ENCODE data around the gene MEDAG.

CAGE:
- cytosol, long polyA minus RNA: no peak
- cytosol, long polyA plus RNA: no peak
- long polyA plus RNA: no peak
- nucleus, long polyA minus RNA: no peak
- nucleus, long polyA plus RNA: no peak
Measured at GRCh38 chr13:30868756-30869220, 37.3 kb upstream of the MEDAG start.

GRCh38 chr13:30880560-30881311 is 25.3 kb upstream of the MEDAG start:
CAGE:
- cytosol, long polyA minus RNA: no peak
- cytosol, long polyA plus RNA: no peak
- long polyA plus RNA: no peak
- nucleus, long polyA minus RNA: no peak
- nucleus, long polyA plus RNA: no peak

DNA sequence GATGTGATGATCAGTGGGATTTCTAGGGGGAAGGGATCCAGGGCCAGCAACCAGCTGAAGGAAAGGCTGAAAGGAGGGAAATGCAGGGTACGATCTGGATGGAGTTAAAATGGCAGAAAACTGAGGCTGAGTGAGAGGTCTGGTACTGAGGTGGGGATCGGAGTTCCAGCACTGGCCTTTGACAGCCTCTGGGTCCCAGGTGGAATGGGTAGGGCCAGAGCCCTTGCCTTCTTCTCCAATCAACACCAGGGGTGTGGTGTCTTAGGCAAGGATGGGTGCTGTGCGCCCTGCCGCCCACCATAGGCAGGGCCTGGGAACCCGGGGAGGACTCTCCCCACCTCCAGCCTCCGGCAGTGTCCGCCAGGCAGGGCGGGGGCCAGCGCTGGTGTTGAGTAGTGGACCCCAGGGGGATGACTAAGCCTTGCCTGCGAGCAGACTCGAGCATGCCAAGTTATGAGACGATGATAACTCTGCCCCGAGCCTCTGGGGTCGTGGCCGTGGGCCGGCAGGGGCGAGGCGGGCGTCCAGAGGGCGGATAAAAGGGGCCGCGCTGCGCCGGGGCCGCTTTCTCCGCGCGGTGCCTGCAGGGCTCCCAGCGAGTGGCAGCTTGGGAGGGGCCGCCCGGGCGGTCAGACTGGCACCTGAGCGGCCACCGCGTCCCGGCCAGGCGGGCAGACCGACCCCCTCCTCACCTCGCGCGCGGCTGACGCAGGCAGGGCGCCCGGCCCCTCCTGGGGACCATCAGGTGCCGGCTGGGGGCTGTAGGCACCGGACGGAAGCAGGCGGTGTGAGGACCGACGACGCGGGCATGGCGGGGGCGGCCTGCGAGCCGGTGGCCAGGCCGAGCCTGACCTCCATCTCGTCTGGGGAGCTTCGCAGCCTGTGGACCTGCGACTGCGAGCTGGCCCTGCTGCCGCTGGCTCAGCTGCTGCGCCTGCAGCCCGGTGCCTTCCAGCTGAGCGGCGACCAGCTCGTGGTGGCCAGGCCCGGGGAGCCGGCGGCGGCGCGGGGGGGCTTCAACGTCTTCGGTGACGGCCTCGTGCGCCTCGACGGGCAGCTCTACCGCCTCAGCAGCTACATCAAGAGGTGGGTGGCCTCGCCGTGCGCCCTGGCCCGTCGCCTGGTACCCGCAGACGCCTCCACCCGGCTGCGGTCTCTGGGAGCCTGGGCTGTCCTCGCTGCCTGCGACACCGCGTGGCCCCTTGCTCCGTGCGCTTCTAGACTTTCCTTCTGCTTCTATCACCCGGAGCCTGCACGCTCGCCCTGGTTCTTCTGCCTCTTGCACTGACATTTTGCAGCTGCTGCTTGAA is at the start of gene MEDAG:
Gene MEDAG, plus strand, starts transcription at position 564 of the 1,310 bp plus-strand sequence.
CAGE:
- cytosol, long polyA minus RNA: no peak
- cytosol, long polyA plus RNA: no peak
- long polyA plus RNA: no peak
- nucleus, long polyA minus RNA: no peak
- nucleus, long polyA plus RNA: no peak

DNA sequence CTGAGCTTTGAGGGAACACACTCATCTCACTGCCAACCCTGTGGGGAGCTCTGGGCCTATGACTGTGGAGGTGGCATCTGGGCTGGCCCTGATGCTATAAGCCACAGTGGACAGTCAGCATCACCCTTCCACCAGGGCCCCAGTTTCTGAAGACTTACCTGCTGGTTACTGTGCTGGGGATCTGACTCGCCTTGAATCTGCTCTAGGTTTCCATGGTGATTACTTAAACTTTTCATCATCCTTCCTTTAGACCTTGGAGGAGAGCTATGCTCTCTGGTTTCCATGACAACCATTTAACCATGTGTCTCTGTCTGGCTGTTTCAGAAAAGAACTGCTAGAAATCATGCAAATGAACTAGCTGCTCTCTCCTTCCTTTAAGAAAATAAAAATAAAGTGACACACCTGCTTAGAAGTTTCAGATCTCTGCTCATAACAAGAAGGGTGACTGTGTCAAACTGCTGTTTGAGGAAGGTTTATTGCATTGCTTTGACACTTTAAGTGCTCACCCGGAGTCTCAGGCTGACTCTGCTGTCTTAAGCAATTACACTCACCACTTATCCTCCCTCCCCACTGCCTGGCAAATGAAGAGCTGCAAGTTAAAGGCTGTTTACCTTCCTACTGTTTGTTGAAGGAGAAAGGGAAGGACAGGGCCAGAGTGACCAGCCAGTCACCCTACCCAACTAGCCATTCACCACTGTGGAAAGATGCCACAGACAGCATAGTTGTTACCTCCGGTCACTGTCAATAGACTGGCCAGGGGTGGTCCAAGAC is 87.7 kb downstream of the HSPH1 start:
CAGE:
- cytosol, long polyA minus RNA: no peak
- cytosol, long polyA plus RNA: no peak
- long polyA plus RNA: no peak
- nucleus, long polyA minus RNA: no peak
- nucleus, long polyA plus RNA: no peak

DNA sequence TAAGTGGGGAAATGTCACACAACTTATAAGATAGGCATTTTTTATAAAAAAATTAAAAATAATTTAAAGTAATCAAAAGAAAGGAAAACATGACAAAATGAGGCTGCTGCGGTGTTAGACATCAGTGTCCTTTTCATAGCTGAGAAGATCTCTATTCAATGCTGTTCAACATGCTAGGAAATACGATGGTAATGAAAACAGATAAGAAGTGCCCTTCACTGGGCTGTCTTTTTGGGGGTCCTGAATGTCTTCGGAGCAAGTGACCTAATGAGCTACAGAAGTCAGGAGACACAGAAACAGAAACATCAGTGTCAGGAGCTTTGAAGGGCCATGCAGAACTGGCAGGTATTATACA is 172.5 kb downstream of the B3GLCT start:
CAGE:
- cytosol, long polyA minus RNA: no peak
- cytosol, long polyA plus RNA: no peak
- long polyA plus RNA: no peak
- nucleus, long polyA minus RNA: no peak
- nucleus, long polyA plus RNA: no peak

GRCh38 chr13:31945100-31945499 is 86.5 kb upstream of the FRY start:
CAGE:
- cytosol, long polyA minus RNA: no peak
- cytosol, long polyA plus RNA: no peak
- long polyA plus RNA: no peak
- nucleus, long polyA minus RNA: no peak
- nucleus, long polyA plus RNA: no peak

CAGE:
- cytosol, long polyA minus RNA: no peak
- cytosol, long polyA plus RNA: no peak
- long polyA plus RNA: no peak
- nucleus, long polyA minus RNA: no peak
- nucleus, long polyA plus RNA: no peak
Measured at GRCh38 chr13:32060371-32061198, 29.0 kb downstream of the FRY start.

DNA sequence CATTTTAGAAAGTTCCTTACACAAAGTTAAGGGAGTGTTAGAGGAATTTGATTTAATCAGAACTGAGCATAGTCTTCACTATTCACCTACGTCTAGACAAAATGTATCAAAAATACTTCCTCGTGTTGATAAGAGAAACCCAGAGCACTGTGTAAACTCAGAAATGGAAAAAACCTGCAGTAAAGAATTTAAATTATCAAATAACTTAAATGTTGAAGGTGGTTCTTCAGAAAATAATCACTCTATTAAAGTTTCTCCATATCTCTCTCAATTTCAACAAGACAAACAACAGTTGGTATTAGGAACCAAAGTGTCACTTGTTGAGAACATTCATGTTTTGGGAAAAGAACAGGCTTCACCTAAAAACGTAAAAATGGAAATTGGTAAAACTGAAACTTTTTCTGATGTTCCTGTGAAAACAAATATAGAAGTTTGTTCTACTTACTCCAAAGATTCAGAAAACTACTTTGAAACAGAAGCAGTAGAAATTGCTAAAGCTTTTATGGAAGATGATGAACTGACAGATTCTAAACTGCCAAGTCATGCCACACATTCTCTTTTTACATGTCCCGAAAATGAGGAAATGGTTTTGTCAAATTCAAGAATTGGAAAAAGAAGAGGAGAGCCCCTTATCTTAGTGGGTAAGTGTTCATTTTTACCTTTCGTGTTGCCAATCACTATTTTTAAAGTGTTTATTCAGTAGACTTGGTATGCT is 25.4 kb downstream of the BRCA2 start:
CAGE:
- cytosol, long polyA minus RNA: start-site peak on the plus strand centred at position 461 of the sequence, 25 bp wide, 9 reads
- cytosol, long polyA plus RNA: no peak
- long polyA plus RNA: no peak
- nucleus, long polyA minus RNA: no peak
- nucleus, long polyA plus RNA: no peak

CAGE:
- cytosol, long polyA minus RNA: no peak
- cytosol, long polyA plus RNA: no peak
- long polyA plus RNA: no peak
- nucleus, long polyA minus RNA: no peak
- nucleus, long polyA plus RNA: no peak
Measured at GRCh38 chr13:32413107-32413688, 14.7 kb downstream of the N4BP2L1 start.

GRCh38 chr13:32426513-32427346 is 1.2 kb downstream of the N4BP2L1 start:
CAGE:
- cytosol, long polyA minus RNA: no peak
- cytosol, long polyA plus RNA: no peak
- long polyA plus RNA: no peak
- nucleus, long polyA minus RNA: no peak
- nucleus, long polyA plus RNA: no peak

GRCh38 chr13:32427347-32427737 is 588 bp downstream of the N4BP2L1 start:
CAGE:
- cytosol, long polyA minus RNA: no peak
- cytosol, long polyA plus RNA: no peak
- long polyA plus RNA: no peak
- nucleus, long polyA minus RNA: no peak
- nucleus, long polyA plus RNA: no peak

CAGE:
- cytosol, long polyA minus RNA: no peak
- cytosol, long polyA plus RNA: no peak
- long polyA plus RNA: no peak
- nucleus, long polyA minus RNA: no peak
- nucleus, long polyA plus RNA: no peak
Measured at GRCh38 chr13:32471364-32471853, 43.5 kb upstream of the N4BP2L1 start.

DNA sequence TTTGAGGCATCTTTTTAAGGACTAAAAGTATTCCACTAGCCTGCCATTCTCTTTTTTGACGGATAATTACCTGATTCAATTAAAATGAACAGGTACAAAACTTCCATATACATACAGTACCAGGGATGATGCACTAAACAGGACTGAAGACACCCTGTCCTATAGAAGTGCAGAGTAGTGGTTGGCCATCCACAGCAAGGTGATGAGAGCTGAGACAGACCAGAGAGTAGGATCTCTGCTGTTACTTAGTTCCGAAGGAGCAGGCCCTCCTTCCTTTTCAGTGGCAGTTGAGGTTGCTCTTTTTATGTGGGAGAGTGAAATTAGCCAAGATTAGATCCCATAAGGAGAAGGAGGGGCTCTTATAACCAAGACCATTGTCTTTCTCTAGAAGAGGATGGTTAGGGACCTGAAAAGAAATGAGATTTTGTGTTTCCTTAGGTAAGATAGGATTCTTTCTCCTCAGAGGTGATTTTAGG is 4.0 kb downstream of the PDS5B start:
CAGE:
- cytosol, long polyA minus RNA: no peak
- cytosol, long polyA plus RNA: no peak
- long polyA plus RNA: no peak
- nucleus, long polyA minus RNA: no peak
- nucleus, long polyA plus RNA: no peak

GRCh38 chr13:32746218-32746932 is 160.1 kb downstream of the PDS5B start:
CAGE:
- cytosol, long polyA minus RNA: no peak
- cytosol, long polyA plus RNA: no peak
- long polyA plus RNA: no peak
- nucleus, long polyA minus RNA: no peak
- nucleus, long polyA plus RNA: no peak

DNA sequence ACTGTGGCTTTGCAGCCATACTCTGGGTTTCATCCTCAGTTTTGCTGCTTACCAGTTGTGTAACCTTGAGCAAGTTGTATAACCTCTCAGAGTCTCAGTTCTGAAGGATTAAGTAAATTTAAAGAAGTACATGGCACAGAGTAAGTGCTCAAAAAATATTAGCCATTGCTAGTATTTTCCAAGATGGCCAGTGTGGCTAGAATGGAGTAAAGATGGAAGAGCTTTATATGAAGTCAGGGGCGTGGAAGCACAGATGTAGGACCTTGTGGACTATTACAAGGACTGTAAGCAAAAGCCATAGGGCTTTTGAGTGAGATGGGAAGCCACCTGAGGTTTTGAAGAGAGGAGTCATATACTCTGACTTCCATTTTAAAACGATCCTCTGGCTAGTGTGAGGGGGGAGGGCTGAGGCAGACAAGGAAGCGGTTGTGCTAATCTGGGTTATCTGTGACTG is 203.7 kb downstream of the PDS5B start:
CAGE:
- cytosol, long polyA minus RNA: no peak
- cytosol, long polyA plus RNA: no peak
- long polyA plus RNA: no peak
- nucleus, long polyA minus RNA: no peak
- nucleus, long polyA plus RNA: no peak

GRCh38 chr13:32969769-32970163 is 46.5 kb upstream of the KL start:
CAGE:
- cytosol, long polyA minus RNA: no peak
- cytosol, long polyA plus RNA: no peak
- long polyA plus RNA: no peak
- nucleus, long polyA minus RNA: no peak
- nucleus, long polyA plus RNA: no peak

CAGE:
- cytosol, long polyA minus RNA: no peak
- cytosol, long polyA plus RNA: no peak
- long polyA plus RNA: no peak
- nucleus, long polyA minus RNA: no peak
- nucleus, long polyA plus RNA: no peak
Measured at GRCh38 chr13:33017335-33018016, 1.3 kb downstream of the KL start.

DNA sequence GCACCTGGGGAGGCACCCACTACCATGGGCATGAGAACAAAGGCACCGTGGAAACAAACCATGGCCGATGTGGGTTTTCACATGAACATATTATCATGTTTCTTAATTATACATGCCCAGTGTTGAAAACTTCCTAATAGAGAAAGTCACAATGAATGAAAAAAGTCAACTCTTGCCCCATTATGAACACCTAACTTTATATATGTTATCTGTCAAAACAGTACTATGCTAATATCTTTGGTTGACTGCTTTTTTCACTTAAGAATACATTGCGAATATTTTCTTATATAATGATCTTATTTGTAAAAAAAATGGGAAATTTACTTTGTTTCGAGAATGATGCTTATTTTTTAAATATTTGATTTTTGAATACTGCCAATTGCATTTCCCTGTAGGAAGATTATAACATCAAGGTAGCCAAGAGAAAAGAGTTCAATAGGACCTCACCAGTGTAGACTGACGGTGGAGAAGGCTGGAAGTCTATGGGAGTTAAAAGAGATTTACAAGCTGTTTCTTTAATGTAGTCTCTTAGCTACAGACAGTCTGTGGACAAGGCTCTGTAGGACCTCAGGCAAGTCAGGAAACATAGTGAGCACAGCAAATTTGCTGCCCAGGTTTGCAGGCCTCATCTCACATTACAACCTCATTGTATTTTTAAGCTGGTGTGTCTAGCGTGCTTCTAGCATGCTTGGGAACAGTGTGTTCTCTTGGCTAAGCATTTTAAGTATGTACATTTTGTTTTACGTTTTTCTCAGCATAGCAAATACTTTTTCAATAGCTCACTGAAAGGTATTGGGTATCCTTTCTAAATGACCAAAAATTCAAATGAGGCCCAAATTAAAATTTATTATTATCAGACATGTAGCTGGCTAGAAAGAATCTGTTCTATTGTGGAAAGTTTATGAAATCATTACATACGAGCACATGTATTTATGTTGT is 113.4 kb downstream of the STARD13 start:
CAGE:
- cytosol, long polyA minus RNA: no peak
- cytosol, long polyA plus RNA: no peak
- long polyA plus RNA: no peak
- nucleus, long polyA minus RNA: no peak
- nucleus, long polyA plus RNA: no peak

CAGE:
- cytosol, long polyA minus RNA: no peak
- cytosol, long polyA plus RNA: no peak
- long polyA plus RNA: no peak
- nucleus, long polyA minus RNA: no peak
- nucleus, long polyA plus RNA: no peak
Measured at GRCh38 chr13:33182750-33183321, 102.7 kb downstream of the STARD13 start.

DNA sequence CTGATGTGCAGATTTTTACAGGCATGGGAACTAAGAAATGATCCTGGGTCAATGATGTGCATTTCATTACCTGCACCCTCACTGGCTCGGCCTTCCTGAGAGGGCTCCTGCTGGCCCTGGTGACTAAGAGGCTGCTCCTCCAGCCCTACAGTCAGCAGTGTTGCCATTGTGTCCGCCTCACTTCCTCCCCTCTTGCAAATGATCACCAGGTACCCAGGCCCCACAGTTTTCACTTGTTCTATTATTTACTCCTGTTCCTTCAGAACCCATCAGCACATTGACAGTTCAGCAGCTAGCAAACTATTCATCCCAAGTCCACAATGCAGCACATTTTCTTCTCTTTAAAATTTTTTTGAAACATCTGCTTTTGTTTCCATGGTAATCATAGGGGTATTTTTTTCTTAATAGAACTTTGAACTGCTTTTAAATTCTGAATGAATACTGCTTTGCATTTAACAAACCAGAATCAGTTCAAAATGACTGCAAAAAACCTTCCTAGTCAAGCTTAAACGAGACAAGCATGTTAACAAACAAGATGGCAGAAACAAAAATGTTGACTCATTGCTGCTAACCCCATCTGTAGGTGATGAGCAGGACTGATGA is 29.3 kb downstream of the STARD13 start:
CAGE:
- cytosol, long polyA minus RNA: no peak
- cytosol, long polyA plus RNA: no peak
- long polyA plus RNA: no peak
- nucleus, long polyA minus RNA: no peak
- nucleus, long polyA plus RNA: no peak